Occipital lobe (tissue), 2 donors: ENCODE measurements around a stretch of chr1.

DNA sequence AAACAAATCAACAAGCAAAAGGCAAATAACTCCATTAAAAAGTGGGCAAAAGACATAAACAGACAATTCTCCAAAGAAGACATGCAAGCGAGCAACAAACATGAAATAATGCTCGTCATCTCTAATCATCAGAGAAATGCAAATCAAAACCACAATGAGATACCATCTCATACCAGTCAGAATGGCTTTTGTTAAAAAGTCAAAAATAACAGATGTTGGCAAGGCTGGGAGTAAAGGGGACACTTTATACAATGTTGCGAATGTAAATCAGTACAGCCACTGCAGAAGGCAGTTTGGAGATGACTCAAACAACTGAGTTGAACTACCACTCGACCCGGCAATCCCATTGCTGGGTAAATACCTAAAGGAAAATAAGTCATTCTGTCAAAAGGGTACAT is 26.1 kb downstream of the TSPAN2 start:
- RAMPAGE, long total RNA, result no peak

DNA sequence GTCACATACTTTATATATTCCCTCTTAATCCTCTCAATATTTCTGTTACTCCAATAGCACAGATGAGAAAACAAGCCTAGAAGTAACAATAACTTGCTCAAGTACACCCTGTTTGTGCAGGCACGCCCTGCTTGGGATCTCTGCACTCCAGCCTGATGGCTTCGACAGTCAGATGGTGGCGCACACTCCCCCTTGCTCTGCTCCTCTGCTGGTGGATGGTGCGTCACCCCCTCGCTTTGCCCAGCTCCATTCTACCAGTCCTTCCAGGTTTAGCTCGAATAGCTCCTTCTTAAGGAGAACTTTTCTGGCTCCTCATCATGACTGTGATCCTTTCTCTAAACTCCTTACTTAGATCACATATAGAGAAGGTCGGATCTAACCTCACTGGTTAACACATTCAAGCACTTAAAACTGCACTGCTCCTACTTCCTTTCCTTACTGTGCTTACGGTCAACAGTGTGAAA is 3.1 kb downstream of the TSPAN2 start:
- RAMPAGE, long total RNA, result no peak

- RAMPAGE, long total RNA, result no peak
These were observed 95.3 kb upstream of the TSPAN2 start for GRCh38 chr1:115184352-115185330.

DNA sequence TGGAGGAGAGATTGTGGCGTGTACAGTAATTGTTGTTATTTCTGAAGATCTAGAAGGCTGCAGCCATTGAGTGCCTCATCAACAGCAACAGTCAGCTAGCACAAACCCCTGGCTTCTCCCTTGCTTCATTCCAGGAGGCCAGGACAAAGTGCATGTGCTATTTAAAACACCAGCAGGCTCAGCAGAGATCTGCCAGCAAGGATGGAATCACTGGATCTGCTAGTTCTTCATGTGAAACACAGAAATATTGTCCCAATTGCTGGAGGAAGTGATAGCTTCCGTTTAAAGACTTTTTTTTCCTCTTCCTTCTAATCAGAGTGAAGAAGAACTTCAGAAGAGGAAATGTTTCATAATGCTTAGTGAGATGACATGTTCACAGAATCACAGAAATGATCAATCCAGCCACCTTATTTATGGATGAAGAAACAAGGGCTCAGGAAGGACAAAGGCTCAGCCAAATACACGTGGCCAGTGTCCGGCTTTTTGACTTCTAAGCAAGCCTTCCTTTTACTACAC is 3.0 kb upstream of the NGF start:
- RAMPAGE, long total RNA, result no peak

- RAMPAGE, long total RNA, result no peak
These were observed 40.7 kb downstream of the CASQ2 start for GRCh38 chr1:115727616-115728354.

- RAMPAGE, long total RNA, result no peak
These were observed 37.3 kb upstream of the ATP1A1 start for GRCh38 chr1:116335672-116336159.

DNA sequence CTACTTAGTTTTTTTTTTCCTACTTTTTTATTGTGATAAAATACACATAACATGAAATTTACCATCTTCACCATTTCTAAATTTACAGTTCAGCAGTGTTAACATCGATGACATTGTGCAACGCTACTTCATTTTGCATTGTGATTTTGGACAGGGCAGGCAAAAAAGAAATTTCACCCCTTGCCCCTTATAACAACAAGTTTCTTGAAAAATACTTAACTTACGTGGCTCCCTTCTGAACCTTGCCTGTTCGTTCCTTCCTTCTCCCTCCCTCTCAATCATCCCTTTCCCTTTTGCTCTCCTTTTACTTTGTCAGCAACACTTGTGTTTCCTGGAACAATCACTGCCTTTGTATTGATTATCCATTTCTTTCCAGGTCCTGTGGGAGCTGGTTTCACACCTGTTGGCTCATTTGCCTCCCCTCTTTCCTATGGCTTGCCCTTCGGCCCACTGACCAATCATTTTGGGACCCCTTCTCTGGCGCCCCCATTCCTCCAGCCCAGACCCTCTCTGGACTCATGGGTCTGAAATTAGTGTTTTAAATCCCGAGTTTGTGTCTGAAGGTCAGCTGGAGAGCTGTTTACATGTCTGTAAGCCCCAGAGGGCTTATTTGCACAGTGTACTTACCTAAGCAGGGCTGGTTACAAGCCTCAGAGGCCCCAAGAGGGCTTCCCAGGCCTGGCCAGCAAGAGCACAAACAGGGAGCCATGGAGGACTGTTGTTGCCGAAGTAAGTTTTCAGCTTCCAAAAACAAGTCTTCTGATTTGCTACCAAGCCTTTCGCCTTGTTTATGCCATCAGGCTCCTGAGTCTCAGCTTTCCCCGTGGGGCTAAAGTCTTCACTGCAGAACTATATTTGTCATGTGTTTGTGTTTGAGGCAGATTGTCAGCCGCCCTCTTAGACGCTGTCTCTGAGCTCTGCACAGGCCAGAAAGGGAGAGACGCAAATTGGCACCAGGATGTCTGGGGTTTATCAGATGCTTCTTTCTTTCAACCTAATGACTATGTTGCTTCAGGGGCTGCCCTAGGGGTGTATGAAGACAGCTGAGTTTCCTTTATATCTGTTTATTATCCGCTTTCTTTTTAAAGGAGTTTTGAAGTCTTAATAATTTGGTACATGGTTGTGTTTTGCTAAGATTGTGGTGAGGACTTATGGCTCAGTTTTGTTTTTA is 92.9 kb downstream of the ATP1A1 start:
- RAMPAGE, long total RNA, result no peak

DNA sequence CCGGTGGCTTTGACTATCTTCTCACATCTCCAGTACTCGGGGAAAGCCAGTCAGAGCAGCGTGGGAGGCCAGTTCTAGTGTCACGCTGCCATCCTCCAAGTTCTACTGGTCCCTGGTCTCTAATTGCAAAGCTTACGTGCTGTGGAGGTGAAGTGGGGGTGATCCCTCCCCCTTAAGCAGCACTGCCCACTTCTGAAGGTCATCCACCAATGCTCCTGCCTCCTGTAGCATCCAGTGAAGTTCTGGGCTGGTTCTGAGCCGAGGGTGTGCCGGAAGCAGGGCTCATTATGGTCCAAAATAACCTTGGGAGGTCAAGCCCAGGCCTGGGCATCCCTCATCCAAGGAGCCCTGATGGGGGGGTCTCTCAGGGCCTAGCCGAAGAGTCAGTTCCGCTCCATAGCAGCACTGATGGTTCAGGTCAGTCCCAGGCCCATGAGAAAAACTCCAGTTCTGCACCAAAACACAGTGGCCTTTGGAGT is 94.9 kb downstream of the CD58 start:
- RAMPAGE, long total RNA, result no peak

DNA sequence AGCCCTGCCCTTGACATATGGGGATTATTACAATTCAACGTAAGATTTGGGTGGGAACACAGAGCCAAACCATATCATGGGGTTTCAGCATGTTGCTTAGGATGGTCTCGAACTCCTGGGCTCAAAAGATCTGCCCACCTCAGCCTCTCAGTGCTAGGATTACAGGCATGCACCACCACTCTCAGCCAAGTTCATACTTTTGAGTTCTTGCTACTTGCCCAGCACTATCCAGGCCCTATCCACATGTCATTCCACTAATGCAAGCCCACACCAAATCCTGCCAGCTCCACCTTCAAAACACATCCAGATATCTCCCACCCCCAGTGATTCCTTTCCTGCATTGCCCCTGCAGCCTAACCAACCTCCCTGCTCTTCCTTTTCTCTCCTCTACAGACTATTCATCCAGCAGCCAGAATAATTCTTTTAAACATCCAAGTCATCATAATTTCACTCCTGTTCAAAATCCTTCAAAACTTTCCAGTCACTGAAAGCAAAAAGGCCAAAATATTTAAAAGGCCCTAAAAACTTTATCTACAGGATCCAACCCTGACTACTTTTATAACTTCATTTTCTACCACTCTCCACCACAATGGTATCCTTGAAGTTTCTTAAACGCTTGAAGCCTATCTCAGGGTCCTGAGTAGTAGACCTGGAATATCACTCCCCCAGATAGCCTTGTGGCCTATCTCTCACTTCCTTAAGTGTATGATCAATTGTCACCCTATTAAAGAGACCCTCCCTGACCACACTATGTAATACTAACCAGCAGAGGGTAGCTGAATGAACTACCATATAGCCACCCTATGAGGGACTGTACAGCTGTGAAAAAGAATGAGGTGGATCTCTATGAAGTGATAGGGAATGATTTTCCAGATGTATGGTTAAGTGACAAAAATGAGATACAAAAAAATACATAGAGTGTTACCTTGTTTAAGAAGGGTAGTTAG is 5.8 kb downstream of the CD58 start:
- RAMPAGE, long total RNA, result no peak

- RAMPAGE, long total RNA, result no peak
These were observed 4.5 kb downstream of the IGSF3 start for GRCh38 chr1:116662910-116663581.

DNA sequence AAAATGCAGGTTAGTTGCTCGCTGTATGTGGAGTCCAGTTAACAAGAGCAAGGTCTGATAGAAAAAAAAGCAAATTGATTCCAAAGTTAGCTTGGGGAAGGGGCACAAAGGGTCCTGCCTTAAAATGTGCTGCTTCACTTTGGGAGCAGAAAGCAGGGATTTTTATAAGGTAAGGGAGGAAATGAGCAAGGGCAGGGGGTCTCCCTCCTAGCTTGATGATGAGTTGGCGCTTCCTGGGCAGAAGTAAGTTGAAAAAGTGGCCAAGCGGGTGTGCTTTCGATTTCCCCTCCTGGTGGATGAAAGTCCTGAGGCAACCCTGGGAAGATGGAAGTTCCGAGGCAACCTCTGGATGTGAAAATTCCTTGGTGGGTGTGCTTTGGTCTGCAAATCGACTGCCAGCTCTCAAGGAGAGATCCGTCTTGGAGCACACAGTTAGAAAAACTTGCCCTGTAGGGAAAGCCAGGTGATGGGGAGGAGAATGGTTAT is 41.8 kb upstream of the CD2 start:
- RAMPAGE, long total RNA, result no peak

GRCh38 chr1:116737917-116738289 is 16.3 kb upstream of the CD2 start:
- RAMPAGE, long total RNA, result no peak

GRCh38 chr1:116769192-116769420 is 14.9 kb downstream of the CD2 start:
- RAMPAGE, long total RNA, result no peak

DNA sequence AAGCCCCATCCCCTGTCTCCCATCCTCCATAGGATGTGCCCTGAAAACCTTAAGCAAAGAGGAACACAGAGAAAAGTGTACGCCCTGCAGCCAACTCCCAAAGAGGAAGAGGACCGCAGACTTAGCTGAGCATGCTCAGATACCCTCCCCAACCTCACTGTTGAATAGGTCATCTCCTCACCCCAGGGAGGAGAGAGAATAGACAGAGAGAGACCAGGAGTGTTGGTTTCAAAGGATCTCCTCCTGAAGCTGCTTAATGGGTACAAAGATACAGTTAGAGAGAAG is 50.5 kb downstream of the CD2 start:
- RAMPAGE, long total RNA, result no peak

- RAMPAGE, long total RNA, result no peak
These were observed 291 bp upstream of the CD101 start for GRCh38 chr1:117001376-117001562.

DNA sequence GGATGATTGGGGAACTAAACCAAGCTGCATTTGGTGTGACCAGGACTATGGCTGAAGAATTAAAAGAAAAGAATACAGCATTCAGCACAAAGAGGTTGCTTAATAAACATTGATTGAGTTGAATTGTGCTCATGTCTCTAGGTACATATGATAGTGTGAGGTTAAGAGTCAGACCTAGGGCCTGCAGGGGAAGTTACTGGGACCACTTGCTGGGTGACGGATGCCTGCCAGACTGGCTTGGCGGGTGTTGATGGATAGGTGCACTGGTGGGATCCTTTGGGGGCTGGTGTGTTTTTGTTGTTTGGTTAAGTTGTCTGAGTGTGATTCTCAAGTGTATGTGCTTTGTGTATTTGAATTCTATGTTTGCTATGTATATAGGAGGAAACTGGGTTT is 1.7 kb downstream of the CD101 start:
- RAMPAGE, long total RNA, result no peak

GRCh38 chr1:117060964-117061365 is 839 bp downstream of the TTF2 start:
- RAMPAGE, long total RNA, result no peak

DNA sequence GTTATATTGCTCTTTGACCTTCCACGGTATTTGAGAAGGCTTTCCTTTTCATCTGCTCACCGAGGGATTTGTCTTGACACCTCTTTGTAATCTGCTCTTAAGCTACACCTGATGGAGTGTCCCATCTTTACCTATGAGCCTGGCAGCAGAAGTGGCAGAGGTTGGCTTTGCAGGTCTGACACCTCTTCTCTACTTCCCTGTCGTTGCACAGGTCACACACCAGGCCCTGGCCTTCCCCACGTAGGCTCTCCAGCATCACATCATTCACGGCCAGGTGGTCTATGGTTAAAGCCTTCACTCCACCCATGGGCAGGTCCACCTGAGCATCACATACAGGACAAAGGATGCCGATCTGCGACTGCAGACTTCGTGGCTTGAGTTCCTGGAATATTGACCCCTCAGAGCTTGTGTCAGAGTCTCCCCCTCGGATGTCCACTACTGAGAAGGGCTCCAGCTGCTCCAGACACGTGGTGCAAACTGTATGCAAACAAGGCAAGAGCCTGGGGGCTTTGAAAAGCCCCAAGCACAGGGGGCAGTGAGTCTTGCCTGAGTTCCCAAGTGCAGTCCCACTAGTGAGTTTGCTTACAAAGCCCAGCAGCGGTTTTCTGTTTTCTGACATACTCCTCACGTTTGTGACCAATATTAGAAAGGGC is 840 bp downstream of the TRIM45 start:
- RAMPAGE, long total RNA, result no peak

- RAMPAGE, long total RNA, result no peak
These were observed 325 bp downstream of the MAN1A2 start for GRCh38 chr1:117367672-117367875.

DNA sequence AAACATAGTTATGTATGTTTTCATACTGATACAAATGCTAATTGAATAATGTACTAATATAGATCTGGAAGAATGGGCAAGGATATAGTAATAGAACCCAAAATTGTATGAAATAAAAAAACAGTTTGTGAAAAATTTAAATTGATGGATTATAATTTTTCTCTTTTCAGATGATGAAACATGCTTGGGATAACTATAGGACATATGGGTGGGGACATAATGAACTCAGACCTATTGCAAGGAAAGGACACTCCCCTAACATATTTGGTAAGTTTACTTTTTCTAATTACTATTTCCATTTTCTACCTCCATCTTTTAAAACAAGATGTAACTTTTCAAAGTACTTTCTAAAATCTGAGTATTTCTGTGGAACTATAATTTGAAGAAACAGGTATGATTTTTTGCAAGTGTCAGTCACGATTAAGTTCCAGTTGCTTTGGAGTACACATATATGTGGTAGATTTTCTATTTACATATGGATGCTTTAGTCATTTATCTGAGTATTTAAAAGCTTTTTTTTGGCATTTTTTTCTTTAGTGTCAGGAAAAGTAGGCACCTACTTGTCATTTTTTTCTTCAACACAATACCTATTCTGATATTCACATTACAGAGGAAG is 38.2 kb downstream of the MAN1A2 start:
- RAMPAGE, long total RNA, result no peak